ENCODE measurements around the genes MGLL and RUVBL1.

- PRO-cap, 3 experiments = no peak in any of the 3 experiments
- RAMPAGE, long total RNA, 2 experiments = no peak in any of the 2 experiments
- RRBS = 3% methylated on average over 19 of the region's 59 CpGs
Measured at GRCh38 chr3:127455482-127456157, 134.9 kb downstream of the TPRA1 start.

- PRO-cap, 3 experiments = no peak in any of the 3 experiments
- RAMPAGE, long total RNA, 2 experiments = no peak in any of the 2 experiments
- RRBS = 10% methylated on average over 12 of the region's 29 CpGs
Measured at GRCh38 chr3:127456158-127456937, 134.2 kb downstream of the TPRA1 start.

GRCh38 chr3:127525596-127525834 lies 65.0 kb downstream of the TPRA1 start:
- PRO-cap, 3 experiments = peak in 3 of 3 experiments; most common plus-strand start chr3:127525727 (in 2)
- RAMPAGE, long total RNA, 2 experiments = no peak in any of the 2 experiments
- RRBS = no CpG with 5 or more reads among the region's 6 CpGs

DNA sequence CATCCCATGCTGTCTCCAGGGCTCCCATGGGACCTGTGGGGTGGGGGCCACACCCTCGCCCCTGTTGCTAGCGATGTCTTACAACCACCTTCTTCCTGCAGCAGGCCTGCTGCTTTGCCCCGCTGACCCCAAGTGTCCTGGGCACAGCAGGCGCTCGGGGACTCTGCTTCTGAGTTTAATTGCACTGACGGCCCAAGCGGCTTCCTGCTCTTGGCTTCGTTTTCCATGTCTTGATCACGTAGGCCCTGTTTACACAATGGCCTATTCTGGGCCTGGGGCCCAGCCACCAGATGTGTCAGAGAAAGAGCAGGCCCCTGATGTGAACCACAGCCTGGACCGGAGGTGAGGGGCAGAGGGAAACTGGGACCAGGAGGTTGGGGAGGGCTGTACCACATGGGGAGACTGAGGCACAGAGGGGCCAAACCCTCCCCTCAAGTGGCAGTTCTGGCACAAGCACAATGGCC lies 25.1 kb downstream of the ABTB1 start:
- PRO-cap, 3 experiments = peak in 3 of 3 experiments; most common plus-strand start position 289 of the sequence (in 1); most common minus-strand start position 227 of the sequence (in 1)
- RAMPAGE, long total RNA, 2 experiments = no peak in any of the 2 experiments
- RRBS = no CpG with 5 or more reads among the region's 10 CpGs

- PRO-cap, 3 experiments = peak in 1 of 3 experiments; most common minus-strand start chr3:127759745 (in 1)
- RAMPAGE, long total RNA, 2 experiments = no peak in any of the 2 experiments
- RRBS = no CpG with 5 or more reads among the region's 10 CpGs
Measured at GRCh38 chr3:127759408-127760026, 62.8 kb downstream of the MGLL start.

GRCh38 chr3:127791519-127791926 lies 30.8 kb downstream of the MGLL start:
- PRO-cap, 3 experiments = peak in 1 of 3 experiments; most common minus-strand start chr3:127791570 (in 1)
- RAMPAGE, long total RNA, 2 experiments = no peak in any of the 2 experiments
- RRBS = no CpG with 5 or more reads among the region's 7 CpGs

DNA sequence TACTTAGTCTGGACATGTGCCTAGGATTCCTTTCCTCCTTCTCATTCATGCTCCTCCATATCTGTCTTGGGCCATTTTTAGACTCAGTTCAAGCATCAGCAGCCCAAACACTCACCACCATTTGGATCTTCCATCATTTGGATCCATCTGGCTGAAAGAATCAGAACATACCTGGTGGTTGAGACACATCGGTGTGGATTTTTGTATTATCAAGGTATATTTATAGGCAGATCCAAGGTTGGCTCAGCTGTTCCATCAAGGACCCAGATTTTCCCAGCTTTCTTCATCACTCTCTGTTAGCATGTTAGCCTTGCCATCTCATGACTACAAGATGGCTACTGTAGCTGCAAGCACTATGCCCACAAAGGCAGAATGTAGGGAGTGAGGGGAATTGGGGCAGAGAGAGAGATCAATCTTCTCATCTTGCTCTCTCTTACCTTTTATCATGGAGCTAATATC lies 13.5 kb downstream of the MGLL start:
- PRO-cap, 3 experiments = no peak in any of the 3 experiments
- RAMPAGE, long total RNA, 2 experiments = no peak in any of the 2 experiments
- RRBS = no CpG with 5 or more reads among the region's 1 CpG

DNA sequence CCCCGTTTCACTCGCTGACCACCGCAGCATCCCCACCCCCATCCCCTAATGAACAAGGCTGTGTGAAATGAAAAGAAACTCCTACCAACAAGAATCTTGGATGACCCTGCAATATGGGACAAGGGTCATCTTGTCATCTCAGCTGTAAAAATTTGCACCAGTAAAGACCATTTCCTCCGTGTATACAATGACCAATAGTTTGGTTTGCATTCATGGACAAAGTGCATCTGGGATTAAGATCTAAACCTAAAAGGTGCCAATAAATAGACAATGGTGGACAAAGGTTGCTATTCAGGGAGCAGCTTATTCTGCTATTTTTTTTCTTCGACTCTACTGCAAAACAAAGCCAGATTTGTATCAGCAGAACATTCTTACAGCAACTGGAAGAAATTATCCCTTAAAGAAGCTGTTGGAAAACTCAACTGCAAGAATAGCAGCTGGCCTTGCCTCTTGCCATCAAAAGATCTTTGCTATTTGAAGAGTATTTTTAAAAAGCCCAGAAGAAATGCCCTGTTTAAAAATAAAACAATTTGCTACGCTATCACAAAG lies 7.9 kb downstream of the MGLL start:
- PRO-cap, 3 experiments = no peak in any of the 3 experiments
- RAMPAGE, long total RNA, 2 experiments = no peak in any of the 2 experiments
- RRBS = no CpG with 5 or more reads among the region's 6 CpGs

GRCh38 chr3:127816675-127817467 lies 5.4 kb downstream of the MGLL start:
- PRO-cap, 3 experiments = no peak in any of the 3 experiments
- RAMPAGE, long total RNA, 2 experiments = no peak in any of the 2 experiments
- RRBS = 92% methylated on average over 1 of the region's 13 CpGs

DNA sequence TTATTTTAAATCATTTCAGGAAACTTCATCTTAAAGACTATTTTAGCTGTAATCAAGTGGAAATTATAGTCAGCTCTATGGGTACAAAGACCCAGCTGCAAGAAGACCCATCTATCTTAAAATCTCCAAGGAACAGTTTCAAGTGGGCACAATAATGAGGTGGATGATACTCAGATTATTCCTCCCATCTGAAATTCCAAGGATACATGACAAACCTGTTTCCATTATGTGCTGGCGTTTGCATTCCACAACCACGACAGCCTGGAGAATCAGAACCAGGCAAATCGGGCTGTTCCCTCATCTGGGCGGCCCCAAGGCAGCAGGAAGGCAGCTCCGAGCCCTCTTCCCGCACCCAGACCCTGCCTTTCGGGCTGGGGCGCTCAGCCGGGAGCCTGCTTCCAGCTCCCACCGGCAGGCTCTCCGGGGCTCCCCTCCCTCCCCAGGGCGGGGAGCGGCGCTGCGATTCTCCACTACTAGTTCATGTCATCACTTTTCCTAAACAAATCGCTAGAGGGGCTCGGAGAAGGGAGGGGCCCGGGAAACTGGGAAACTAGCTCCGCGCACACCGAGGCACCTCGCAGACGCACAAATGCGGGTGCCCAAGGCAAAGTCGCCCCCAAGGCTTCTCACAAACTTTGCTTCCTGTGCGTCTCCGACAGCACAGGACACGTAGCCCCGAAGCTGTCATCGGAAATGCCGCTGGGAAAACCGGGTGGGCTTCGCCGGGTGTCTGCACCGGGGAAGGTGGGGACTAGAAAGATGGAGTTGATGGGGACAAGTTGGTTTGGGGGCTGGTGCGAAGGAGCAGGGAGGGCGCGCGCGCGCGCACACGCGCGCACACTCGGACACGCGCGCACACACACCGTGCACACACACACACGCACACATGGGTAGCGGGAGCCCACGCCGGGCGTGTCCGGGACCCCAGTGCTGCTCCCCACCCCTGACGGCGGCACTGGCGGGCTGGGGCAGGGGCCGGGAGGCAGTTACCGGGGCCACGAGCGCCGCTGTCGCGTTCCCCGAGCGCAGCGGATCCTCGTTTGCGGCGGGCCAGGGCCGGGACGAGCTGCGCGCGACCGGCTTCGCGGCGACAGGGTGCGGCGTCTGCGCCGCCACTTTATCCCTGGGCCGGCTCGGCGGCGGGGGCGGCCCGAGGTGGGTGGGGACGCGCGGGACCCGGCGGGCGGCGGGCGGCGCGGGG lies at the start of gene MGLL:
Gene MGLL, minus strand, starts transcription at position 422 of the 1,201 bp plus-strand sequence.
- PRO-cap, 3 experiments = peak in 3 of 3 experiments; most common plus-strand start position 300 of the sequence (in 3); most common minus-strand start position 1,092 of the sequence (in 3)
- RAMPAGE, long total RNA, 2 experiments = start-site peak on the minus strand in 2 of 2 experiments, centred at positions 398 to 1,102 of the sequence, 23 to 27 reads per replicate
- RRBS = 2% methylated on average over 33 of the region's 101 CpGs

GRCh38 chr3:128050446-128051095 lies 1.7 kb upstream of the SEC61A1 start:
- PRO-cap, 3 experiments = no peak in any of the 3 experiments
- RAMPAGE, long total RNA, 2 experiments = no peak in any of the 2 experiments
- RRBS = no CpG with 5 or more reads among the region's 7 CpGs

GRCh38 chr3:128064656-128065419 lies 12.6 kb downstream of the SEC61A1 start:
- PRO-cap, 3 experiments = no peak in any of the 3 experiments
- RAMPAGE, long total RNA, 2 experiments = no peak in any of the 2 experiments
- RRBS = no CpG with 5 or more reads among the region's 14 CpGs

DNA sequence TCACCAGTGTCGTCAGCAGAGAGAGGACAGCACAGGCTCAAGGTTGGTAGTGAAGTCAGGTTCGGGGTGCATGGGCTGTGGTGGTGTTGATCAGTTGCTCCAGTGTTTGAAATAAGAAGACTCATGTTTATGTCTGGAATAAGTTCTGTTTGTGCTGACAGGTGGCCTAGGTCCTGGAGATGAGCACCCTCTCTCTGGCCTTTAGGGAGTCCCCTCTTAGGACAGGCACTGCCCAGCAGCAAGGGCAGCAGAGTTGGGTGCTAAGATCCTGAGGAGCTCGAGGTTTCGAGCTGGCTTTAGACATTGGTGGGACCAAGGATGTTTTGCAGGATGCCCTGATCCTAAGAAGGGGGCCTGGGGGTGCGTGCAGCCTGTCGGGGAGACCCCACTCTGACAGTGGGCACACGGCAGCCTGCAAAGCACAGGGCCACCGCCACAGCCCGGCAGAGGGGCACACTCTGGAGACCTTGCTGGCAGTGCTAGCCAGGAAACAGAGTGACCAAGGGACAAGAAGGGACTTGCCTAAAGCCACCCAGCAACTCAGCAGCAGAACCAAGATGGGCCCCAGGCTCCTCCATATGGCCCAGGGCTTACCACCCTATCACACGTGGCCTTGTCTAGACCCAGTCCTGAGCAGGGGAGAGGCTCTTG lies 18.6 kb downstream of the SEC61A1 start:
- PRO-cap, 3 experiments = no peak in any of the 3 experiments
- RAMPAGE, long total RNA, 2 experiments = no peak in any of the 2 experiments
- RRBS = no CpG with 5 or more reads among the region's 10 CpGs

DNA sequence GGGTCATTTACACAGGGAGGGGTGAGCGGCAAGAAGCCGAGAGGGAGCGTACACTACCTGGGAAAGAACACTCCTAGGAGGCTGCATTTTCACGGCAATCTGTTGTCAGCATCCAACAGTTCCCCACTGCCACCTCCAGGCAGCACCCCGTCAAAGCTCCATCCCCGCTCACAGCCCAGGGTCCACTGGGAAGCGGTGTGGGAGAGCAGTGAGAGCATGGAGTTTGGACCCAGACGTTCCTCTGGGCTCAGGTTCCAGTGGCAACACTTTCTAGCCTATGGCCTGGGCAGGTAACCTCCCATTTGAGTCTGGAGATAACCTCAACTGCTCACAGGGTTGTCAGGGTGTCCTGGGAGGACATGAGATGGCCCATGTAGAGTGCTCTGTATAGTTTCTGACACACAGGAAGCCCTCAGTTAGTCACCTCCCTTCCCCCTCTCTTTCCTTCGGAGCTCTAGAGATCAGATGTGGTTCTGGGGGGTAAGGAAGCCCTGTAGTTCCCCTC lies 29.2 kb downstream of the RUVBL1 start:
- PRO-cap, 3 experiments = no peak in any of the 3 experiments
- RAMPAGE, long total RNA, 2 experiments = no peak in any of the 2 experiments
- RRBS = no CpG with 5 or more reads among the region's 9 CpGs

DNA sequence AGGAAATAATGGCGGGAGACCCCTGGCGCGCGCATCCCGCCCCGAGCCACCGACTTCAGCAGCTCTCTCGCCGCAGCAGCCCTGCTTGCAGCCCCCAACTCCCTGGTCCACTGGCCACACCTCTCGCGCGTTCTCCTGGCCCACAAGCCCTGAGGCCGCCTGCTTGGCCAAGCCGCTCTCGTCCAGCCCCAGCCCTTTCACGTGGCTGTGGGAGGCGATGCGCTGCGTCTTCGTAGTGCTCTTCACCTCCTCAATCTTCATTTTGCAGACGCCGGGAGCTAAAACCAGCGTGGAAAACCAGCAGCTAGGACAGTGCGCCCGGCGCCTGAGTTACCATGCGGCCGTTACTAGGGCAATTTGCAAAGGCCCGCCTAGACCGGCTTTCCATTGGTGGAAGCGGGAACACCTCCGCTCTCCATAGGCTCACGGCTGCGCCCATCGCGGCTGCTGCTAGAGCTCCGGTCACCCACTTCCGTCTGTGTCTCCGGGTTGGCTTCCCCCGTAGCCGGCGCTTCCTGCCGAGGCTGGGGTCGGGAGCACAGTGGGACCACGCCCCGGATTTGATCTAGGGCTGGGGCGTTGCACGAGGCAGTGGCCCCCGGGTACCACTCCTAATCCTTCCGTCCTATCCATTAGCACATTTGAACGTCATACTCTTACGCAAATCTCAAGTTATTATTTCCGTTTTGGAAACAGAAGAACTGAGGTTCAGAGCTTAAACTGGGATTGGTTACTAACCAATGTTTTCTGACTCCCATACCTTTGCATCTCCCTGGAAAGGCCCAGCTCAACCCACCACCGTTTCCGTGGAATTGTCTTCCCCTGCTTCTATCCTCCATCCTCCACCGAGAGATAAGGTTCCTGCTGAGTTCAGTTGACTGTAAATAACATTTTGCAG lies at the start of gene RUVBL1:
Gene RUVBL1, minus strand, starts transcription at position 349 of the 898 bp plus-strand sequence.
- PRO-cap, 3 experiments = peak in 3 of 3 experiments; most common plus-strand start position 521 of the sequence (in 2); most common minus-strand start position 337 of the sequence (in 3)
- RAMPAGE, long total RNA, 2 experiments = start-site peak on the minus strand in 2 of 2 experiments, centred at positions 303 to 317 of the sequence, 385 to 717 reads per replicate
- RRBS = 1% methylated on average over 22 of the region's 56 CpGs

DNA sequence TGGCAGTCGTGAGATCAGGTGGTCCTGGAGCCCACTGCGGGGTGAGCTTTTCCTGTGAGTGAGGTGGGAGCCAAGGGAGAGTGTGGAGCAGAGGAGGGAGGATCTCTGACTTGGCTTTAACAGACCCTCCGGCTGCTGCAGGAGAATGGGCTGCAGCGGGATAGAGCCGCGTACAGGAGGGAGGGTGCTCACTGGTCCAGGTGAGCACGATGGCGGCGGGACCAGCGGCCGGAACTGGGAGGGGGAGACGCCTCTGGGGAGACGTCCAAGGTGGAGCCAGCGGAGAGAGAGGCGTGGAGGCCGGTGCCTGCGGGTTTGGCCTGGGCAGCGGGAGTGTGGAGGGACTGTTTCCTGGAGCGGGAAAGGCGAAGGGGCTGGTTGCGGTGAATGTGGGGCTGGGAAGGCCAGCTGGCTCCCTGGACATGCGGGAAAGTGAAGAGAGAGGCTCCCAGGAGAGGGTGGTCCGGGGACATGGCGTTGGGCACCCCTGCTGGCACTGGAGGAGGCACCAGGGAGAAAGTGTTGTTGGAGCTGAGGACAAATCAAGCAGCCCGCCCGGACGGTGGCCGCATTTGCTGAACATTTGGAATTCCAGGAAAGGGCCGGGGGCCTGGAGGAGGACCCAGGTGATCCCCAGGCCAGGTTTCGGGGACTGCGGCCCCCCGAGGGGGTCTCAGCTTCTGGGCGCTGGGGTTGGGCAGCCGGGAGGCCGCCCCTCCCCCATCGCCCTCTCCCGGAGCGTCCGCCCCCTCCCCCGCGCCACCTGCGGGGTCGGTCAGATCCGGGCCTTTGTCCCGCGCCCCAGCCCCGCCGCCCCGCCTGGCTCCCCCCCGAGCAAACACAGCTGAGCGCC lies 34.3 kb downstream of the DNAJB8 start:
- PRO-cap, 3 experiments = no peak in any of the 3 experiments
- RAMPAGE, long total RNA, 2 experiments = no peak in any of the 2 experiments
- RRBS = 3% methylated on average over 34 of the region's 51 CpGs

GRCh38 chr3:128493509-128494119 lies 613 bp upstream of the GATA2 start:
- PRO-cap, 3 experiments = no peak in any of the 3 experiments
- RAMPAGE, long total RNA, 2 experiments = no peak in any of the 2 experiments
- RRBS = no CpG with 5 or more reads among the region's 15 CpGs

- PRO-cap, 3 experiments = no peak in any of the 3 experiments
- RAMPAGE, long total RNA, 2 experiments = no peak in any of the 2 experiments
- RRBS = no CpG with 5 or more reads among the region's 4 CpGs
Measured at GRCh38 chr3:128613327-128613684, 37.3 kb downstream of the RPN1 start.

- PRO-cap, 3 experiments = no peak in any of the 3 experiments
- RAMPAGE, long total RNA, 2 experiments = no peak in any of the 2 experiments
- RRBS = no CpG with 5 or more reads among the region's 13 CpGs
Measured at GRCh38 chr3:128625441-128626621, 24.8 kb downstream of the RPN1 start.

DNA sequence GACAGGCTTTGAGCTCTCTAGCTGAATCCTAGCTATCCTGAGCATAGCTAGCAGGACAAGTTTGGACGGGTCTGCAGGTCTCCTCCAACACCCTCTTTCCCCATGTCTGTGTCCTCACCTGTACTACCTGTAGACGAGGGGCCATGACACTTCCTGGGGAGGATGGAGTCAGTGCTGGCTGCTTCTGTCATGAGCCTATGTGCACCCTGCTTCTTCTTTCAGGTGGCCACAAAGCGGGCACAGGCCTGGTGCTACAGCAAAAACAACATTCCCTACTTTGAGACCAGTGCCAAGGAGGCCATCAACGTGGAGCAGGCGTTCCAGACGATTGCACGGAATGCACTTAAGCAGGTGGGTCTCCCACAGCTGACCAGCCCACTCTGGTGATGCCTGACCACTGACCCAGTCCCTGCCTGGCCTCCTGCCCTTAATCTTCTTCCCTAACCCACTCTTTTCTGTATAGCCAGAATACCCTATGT lies 72.1 kb upstream of the ACAD9 start:
- PRO-cap, 3 experiments = no peak in any of the 3 experiments
- RAMPAGE, long total RNA, 2 experiments = no peak in any of the 2 experiments
- RRBS = no CpG with 5 or more reads among the region's 7 CpGs

Data from testis (tissue), 5 donors.